HTERT-HM (cell line): ENCODE results near the gene ABCC12.

DNA sequence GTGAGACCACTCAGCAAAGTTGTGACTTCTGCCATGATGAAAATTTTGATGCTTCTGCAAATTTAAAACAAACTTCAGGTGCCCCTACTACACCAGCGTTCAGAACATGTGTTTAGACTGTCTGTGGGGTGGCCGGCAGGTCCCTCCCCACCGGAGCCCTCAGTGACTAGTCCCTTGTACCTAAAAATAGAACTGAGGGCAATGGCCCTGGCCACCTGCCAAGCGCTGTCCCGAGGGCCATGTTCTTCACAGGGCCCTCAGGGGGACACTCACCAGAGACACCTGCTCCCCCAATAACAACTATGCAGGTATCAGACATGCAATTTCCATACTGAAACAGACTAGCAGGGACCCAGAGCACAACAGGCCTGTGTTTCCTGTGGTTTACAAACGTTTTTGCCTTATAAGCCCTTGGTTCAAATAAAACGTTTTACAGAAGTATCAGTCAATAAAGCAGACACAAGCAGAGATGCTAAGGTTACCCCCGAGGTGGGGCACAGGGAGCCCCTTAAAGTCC, 629 bp upstream of the MYLK3 start:
- RRBS = no CpG with 5 or more reads among the region's 8 CpGs

- RRBS = 10% methylated on average over 3 of the region's 46 CpGs
These were observed 41.1 kb downstream of the C16orf87 start for GRCh38 chr16:46789377-46790710.

- RRBS = no CpG with 5 or more reads among the region's 4 CpGs
These were observed 23.0 kb upstream of the C16orf87 start for GRCh38 chr16:46853977-46854358.

GRCh38 chr16:46957728-46958155, 15.7 kb downstream of the DNAJA2 start:
- RRBS = 95% methylated on average over 3 of the region's 6 CpGs

- RRBS = no CpG with 5 or more reads among the region's 1 CpG
These were observed 153.4 kb upstream of the NETO2 start for GRCh38 chr16:47297098-47297628.

DNA sequence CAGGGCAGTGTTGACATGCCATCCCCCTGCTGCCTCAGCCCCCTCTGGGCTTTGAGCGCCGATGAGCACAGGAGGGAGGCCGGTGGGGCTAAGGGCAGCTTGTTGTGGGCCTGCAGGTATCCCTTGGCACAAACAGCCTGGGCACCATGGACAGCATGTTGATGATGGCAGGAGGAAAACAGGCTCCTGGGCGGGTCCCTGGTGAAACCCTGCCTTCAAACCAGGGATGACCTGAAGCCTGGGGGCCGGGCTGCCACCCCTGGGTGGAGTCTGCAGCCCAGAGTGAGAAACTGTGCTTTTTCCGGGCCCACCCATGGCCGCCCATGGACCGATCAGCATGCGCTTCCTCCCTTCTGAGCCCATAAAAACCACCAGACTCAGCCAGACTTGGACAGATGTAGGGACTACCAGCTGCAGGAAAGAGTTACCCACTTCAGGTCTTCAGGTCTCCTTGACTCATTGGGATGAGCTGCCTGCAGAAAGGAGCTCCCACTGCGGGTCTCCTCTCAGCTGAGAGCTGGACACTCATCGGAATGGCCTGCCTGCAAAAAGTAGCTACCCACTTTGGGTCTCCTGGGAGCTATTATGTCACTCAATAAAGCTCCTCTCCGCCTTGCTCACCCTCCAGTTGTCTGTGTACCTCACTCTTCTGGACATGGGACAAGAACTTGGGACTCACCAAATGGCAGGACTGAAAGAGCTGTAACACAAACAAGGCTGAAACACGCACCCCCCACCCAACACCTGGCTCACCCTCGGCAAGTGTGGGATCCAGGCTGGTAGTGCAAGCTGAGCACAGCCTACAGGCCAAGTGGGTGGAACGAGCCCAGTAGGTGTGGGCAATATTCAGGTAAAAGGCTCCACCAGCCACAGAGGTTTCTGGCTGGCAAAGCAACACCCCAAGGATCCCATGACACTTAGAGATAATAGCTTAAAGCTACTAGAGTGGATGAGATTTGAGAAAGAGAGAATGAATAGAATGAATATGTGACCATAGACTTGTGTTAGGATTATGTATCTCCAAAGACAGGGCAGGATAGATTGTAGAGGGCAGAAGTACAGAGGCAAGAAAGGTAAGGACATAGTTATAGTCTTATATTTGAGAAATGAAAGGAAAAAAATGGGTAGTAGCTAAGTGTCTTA, 175.9 kb downstream of the PHKB start:
- RRBS = 72% methylated on average over 2 of the region's 15 CpGs

GRCh38 chr16:47663493-47663938, 202.4 kb downstream of the PHKB start:
- RRBS = no CpG with 5 or more reads among the region's 3 CpGs

DNA sequence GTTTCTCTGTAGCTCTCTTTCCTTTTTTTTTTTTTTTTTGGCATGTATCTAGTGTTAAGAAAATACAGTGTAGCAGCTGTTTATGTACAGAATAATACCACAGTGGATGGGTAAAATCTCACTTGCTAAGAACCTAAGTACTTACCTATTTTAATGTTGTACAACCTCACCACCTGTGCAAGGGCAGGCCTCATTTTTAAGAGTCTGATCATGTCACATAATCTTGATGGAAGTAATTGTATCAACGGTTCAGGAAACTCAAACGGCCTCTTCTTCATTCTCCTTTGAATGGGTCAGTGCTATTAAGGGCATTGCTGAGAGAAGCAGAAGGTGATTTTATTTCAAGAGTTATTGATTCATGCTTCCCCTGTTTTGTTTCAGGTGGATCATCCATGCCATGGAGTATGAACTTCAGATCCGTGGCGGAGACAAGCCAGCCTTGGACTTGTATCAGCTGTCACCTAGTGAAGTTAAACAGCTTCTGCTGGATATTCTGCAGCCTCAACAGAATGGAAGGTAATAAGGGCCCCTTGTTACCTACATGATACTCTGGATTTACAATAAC, 227.6 kb downstream of the PHKB start:
- RRBS = no CpG with 5 or more reads among the region's 4 CpGs

GRCh38 chr16:47698979-47699595, 238.0 kb downstream of the PHKB start:
- RRBS = no CpG with 5 or more reads among the region's 6 CpGs

DNA sequence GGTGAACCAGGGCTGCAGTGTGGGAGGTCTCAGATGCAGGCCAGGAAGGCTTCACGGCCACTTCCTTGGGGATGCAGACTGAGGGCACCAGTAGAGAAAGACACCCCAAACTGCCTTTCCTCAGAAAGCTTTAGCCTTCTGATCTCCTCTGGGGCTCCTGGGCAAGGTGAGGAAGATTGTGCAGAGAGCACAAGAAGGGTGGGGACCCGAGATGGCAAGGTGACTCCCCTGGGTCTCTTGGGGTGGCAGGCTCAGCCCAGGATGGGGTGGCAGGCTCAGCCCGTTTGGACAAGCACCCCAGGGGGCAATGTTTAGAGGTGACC, 39.3 kb downstream of the ABCC12 start:
- RRBS = no CpG with 5 or more reads among the region's 3 CpGs

- RRBS = no CpG with 5 or more reads among the region's 8 CpGs
These were observed at the start of gene ABCC12 for GRCh38 chr16:48155872-48156345. TSS of gene ABCC12 (minus strand) at chr16:48155993.

- RRBS = no CpG with 5 or more reads among the region's 3 CpGs
These were observed 10.2 kb upstream of the ABCC12 start for GRCh38 chr16:48165889-48166576.

GRCh38 chr16:48246003-48246514, 1.3 kb downstream of the ABCC11 start:
- RRBS = no CpG with 5 or more reads among the region's 4 CpGs

DNA sequence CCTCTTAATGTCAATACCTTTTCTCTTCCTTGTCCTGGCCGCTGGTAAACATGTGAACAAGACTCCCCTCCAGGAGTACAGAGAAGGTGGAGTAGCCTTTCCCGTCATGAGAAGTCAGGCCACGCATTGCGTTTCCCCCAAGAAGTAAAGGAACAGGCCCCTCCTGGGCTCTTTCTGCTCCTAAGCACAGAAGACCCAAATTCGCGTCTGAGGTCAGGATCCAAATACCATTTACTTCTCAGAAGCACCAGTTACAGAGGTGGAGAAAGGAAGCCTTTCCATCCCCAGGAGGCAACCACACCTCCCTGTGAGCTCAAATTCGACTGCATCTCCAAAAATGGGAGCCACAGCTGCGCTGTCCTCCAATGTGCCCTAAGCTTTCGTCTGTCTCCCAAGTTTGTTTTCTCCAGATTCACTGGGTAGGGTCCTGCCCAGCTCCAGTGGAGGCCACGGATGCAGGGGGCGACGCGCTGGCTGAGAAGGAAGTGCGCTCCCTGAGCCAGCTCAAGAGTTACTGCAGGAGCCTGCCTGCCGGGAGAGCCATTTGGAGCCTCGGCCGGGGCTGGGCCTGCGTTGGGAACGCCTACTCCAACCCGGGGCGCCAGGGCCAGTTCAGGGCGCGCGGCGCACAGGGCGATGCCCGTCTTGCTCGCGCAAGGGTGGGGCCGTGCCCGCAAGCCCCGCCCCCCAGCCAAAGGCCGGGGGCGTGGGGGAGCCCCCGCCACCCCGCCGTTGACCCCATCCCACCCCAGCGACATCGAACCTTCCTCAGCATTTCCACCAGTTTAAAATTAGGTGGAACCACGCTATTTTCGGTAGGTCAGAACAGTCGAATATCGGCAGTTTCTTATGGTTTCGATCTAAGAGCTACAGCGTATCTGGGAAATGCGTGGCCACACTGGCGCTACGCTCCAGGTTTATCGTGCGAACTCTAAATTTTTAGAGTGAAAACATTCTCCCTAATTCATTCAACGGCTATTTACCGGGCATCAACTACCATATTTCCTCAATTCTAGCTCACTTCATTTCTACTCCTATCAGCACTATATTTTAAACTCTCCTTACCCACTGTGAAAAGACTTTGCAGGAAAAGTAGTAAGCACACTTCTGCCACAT, 19.5 kb downstream of the SIAH1 start:
- RRBS = 2% methylated on average over 10 of the region's 52 CpGs

- RRBS = no CpG with 5 or more reads among the region's 5 CpGs
These were observed 110.7 kb downstream of the N4BP1 start for GRCh38 chr16:48499171-48499855.

- RRBS = no CpG with 5 or more reads among the region's 6 CpGs
These were observed 41.1 kb downstream of the N4BP1 start for GRCh38 chr16:48568802-48569434.

DNA sequence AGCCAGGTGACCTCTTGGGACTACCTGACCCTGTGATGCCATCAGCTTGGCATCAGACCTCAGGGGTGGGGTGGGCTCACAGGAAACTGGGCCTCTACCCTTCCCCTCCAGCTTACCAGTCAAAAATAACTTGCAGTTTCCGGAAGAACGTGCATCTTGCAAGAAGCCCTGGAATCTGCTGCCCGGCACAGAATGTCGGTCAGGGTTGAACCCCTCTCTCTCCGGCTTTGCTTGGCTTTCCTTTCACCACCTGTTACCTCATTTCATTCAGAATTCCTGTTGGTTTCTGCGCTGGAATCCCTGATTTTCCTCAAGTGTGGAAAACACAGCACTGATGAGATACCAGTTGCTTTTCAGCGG, 11.7 kb upstream of the N4BP1 start:
- RRBS = no CpG with 5 or more reads among the region's 7 CpGs

GRCh38 chr16:49132701-49133032, 149.0 kb downstream of the CBLN1 start:
- RRBS = no CpG with 5 or more reads among the region's 2 CpGs

DNA sequence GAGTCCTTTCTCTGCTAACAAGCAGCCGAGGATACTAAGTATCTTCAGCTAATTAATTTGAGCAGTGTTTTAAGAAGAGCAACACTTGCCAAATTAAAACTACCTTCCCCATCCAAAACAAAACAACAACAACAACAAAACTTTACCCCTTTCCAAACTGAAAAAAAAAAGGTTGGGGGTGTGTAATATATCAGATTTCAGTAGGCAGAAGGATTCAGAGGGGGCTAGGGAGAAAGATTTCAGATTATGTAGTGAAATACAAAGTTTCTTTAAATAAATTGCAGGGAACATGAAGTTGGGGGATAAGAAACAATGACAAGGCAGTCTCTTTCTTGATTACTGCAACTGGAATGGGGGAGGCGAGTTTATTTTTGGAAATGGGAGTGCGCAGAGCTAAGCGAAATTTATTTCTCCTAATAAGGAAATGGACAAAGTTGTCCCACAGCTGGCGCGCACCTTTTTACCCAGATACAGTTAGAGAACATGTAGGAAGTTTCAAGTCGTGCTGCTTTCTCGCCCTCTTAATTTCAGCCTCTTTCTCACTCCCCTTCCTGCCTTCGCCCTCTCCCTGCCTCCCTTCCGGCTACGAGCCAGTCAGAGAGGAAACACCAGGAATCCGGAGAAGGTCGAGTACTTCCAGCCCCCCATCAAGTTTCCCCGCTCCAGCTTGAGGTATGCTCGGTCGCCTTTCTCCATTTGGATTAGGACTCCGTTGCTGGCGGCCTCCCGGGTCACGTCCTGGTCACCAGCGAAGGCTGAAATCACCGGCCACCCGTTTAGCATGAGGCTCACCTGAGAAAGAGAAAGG, 2.6 kb downstream of the CBLN1 start:
- RRBS = 4% methylated on average over 8 of the region's 23 CpGs

GRCh38 chr16:49359763-49360122, 13.9 kb upstream of the C16orf78 start:
- RRBS = no CpG with 5 or more reads among the region's 6 CpGs